ENCODE measurements around the genes PLA2G2D and UBXN10.

- PRO-cap: no peak
- RAMPAGE, long total RNA: no peak
Observed at GRCh38 chr1:19180689-19181123, 29.4 kb downstream of the UBR4 start.

DNA sequence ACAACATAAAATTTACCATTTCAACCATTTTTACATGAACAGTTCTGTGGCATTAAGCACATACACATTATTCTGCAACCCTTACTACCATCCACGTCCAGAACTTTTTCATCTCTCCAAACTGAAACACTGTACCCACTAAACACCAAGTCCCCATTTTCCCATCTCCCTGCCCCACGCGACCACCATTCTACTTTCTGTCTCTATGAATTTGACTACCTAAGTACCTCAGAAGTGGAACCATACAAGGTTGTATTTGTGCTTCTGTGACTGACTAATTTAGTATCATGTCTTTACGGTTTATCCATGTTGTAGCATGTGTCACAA lies 28.3 kb downstream of the UBR4 start:
- PRO-cap: no peak
- RAMPAGE, long total RNA: no peak

DNA sequence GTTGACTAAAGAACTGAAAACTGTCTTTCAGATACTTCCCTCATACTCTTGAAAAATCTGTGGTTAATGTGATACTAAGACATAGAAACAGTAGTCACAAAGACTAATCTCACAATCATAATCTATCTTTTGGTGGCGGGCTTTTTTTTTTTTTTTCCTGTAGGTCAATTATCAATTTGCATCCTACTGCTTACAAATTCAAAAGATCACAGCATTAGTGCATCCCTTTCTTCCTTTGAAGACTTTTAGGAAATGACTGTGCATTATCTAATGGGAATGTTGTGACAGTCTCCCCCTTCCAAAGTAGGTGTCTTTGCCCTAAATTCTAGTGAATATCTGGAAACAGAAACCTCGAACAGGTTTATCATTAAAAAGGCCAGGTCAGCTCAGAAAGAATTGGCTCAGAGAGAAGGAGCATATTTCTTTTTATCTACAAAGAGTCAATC lies 4.5 kb downstream of the UBR4 start:
- PRO-cap: no peak
- RAMPAGE, long total RNA: no peak

- PRO-cap: no peak
- RAMPAGE, long total RNA: no peak
Observed at GRCh38 chr1:19240327-19240711, 11.0 kb downstream of the EMC1 start.

- PRO-cap: no peak
- RAMPAGE, long total RNA: no peak
Observed at GRCh38 chr1:19310934-19311543, 905 bp downstream of the AKR7A2 start.

GRCh38 chr1:19385312-19385631 lies 73.1 kb downstream of the SLC66A1 start:
- PRO-cap: no peak
- RAMPAGE, long total RNA: no peak

DNA sequence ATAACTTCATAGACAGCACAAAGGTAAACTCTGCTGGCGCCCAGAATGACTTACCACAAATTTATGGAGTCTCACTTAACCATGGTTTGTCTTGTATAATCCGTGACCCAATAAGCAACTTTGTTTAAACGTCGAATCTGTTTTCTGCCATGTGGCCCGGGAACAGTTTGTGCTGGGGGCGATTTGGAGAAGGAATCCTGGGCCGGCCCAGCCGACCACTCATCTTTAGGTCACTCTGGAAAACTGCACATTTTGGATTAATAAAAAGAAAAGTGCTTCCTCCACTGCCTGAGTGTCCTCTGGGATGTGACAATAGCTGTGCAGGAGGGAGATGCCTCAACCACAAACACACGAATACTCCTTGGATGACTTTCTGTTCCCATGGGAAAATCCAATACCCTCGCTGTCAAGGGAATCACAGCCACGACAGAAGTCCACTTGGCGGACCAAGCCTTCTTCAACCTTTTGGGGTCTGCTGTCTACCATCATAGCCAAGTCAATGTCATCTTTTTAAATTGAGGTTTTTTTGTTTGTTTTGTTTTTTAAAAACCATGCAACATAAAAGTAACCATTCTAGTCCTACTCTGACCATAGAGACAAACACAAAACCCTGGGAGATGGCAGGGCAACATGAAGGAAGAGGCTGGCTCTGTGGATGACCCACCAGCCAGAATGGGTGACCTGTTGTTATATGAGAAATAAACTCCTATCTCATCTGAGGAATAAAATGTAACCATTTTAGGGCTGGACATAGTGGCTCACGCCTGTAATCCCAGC lies 57.8 kb downstream of the CAPZB start:
- PRO-cap: no peak
- RAMPAGE, long total RNA: no peak

DNA sequence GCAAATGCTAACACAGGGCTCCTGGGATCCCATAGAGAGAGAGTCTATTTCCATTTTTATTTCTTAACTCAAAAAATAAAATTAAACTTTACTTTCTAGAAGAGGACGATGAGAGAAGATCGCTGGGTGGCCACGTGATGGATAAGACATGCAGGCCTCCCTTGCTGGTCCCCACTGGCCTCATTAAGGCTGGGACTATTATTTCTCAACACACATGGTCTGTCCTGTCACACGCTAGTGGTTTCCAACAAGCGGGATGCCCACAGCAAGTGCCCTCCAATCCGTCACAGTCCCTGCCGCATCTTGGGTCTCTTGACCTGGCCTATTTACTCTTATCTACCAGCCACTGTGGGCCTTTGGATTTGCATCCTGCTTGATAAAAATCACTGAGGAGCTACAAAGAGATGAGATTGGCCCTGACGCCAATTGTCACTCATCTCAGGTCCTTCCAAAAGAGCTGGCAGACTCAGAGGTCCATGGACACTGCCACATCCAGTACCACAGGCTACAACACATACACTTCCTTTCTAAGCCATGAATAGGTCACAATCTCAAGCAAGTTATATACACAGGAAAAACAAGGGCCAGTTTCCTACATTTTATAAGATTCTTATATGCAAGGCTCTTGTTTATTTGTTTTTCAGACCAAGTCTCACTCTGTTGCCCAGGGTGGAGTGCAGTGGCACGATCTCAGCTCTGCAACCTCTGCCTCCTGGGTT lies 29.9 kb downstream of the CAPZB start:
- PRO-cap: no peak
- RAMPAGE, long total RNA: no peak

DNA sequence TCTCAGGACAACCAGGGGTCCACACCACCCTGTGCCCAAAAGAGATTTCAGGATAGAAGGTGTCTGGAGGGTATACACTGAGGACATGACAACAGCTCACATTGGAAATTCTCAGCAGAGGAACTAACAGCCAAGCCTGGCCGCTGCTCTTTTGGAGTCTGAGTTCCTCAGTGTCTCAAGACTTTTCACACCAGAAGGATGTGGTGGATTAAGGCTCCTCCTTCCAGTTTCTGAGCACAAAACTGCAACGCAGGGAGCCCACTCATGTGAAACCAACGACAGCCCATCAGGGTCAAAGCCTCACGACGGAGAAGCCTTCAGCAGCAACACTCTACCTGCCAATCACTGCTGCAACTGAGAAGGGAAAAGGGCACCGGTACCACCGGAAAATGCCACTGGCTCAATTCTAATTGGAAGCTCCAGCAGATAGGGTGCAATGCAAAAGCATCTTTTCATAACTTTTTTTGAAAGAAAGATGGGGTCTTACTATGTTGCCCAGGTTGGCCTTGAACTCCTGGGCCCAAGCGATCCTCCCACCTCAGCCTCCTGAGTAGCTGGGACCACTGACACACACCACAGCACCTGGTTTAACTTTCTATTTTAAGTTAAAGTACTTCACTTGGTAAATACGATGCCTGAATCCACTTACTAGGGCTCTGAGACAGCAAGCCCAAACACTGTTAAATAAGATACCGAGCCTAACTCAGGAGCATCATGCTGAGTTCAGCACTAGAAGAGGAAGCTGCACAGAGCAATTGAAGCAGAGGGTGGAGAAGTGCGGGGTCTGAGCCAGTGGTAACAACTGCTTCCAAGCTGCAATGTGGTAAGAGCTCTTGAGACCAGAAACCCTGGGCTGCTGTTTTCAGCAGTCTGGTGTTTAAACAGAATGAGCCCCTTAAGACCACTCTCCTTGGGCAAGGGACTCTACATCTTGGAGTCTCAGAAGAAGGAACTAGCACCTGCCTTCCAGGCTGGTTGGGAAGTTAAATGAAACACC lies 7.7 kb downstream of the CAPZB start:
- PRO-cap: no peak
- RAMPAGE, long total RNA: no peak

DNA sequence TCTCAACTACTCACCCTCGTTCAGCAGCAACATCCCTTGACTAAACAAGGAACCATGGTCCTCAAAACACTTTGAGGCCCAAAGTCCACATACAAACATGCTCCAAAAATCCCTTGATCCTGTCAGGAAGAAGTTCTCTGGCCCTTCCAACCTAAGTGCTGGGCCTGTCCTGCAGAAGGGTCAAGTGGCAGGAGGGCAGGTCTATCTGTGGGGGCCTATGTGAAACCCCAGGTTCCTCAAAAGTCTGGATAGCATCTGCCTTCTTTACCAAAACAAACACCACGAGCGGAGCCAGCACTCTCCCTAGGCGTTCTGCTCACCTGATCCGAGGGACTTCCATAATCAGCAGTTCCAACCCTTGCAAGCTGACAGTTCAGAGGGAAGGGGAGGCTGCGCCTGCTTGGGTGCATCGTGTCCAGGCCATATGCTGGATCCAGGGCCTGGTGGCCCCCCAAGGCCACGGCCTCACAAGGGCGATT lies 1.4 kb downstream of the CAPZB start:
- PRO-cap: no peak
- RAMPAGE, long total RNA: no peak

DNA sequence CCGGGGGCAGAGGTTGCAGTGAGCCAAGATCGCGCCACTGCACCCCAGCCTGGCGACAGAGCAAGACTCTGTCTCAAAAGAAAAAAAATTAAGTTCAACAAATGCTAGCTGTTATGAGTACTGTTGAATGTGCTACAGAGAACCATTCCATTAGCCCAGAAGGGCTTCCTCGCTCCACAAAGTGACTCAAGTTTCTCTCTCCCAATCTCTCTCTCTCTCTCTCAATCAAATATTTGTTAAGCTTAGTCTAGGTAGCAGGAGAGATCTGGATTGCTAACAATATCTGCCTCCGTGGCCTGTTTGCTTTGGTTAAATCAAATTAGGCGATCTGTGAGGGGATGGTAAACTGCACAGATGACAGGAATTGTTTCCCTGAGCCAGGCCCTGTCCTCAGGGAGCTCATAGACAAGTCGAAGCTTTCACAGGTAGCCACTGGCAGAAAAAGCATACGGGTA lies 1.2 kb upstream of the CAPZB start:
- PRO-cap: no peak
- RAMPAGE, long total RNA: no peak

- PRO-cap: no peak
- RAMPAGE, long total RNA: no peak
Observed at GRCh38 chr1:19764894-19765135, 34.9 kb downstream of the TMCO4 start.

- PRO-cap: no peak
- RAMPAGE, long total RNA: no peak
Observed at GRCh38 chr1:19908183-19909119, 15.0 kb downstream of the PLA2G2E start.

- PRO-cap: no peak
- RAMPAGE, long total RNA: no peak
Observed at GRCh38 chr1:20119349-20119615, at the start of gene PLA2G2D. Gene PLA2G2D, minus strand, starts transcription at chr1:20119536.

DNA sequence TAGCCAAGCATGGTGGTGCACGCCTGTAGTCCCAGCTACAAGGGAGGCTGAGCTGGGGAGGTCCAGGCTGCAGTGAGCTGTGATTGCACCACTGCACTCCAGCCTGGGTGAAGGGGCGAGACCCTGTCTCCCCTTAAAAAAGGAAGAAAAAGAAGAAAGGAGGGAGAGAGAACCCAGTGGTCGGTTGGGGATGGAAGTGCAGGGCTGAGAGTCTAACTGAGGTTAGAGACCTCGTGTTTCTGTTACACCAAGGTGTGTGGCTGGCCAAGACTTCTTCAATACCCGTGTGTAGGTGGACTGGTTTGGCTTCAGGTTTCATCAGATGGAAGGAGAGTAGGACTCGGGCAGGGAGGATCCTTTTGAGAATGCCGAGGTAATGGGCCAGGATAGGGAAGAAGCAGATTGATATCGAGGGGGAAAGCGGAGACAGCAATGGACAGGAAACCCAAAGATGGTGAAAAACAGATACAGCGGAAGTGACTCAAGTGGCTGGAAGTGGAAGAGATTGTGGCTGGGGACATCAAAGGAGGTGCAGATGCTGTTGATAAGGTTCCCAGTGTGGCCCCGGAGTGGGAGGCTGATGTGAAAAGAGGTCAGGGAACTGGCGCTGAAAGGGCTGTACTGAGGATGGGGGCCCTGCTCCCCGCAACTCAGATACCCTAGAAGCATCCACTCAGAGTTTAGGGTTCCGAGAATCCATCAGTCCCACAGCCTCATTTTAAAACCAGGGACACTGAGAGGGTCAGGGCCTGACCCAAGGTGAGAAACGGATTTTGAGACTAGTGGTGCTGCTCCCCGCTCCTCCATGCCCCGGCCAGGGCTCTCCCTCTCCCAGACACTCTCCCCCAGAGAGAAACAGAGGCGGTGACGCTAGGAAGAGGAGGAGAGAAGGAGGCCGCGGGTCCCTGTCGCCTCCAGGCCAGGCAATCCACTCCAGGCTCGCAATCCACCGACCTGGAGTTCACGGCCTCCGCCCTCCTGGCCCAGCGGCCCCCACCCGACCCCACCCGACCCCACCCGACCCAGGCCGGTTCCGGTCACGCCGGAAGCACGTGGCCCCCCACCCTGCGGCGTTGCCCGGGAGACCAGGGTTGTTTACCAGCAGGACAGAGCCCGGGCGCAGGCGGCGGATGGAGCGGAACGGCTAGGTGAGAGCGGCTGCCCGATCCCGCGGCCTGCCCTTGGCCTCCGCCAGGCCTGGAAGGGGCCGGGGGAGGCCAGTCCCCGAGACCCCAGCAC lies at the start of gene UBXN10:
Gene UBXN10 (plus strand): TSS at position 1,091 of the 1,239 bp plus-strand sequence.
- PRO-cap: no peak
- RAMPAGE, long total RNA: no peak

DNA sequence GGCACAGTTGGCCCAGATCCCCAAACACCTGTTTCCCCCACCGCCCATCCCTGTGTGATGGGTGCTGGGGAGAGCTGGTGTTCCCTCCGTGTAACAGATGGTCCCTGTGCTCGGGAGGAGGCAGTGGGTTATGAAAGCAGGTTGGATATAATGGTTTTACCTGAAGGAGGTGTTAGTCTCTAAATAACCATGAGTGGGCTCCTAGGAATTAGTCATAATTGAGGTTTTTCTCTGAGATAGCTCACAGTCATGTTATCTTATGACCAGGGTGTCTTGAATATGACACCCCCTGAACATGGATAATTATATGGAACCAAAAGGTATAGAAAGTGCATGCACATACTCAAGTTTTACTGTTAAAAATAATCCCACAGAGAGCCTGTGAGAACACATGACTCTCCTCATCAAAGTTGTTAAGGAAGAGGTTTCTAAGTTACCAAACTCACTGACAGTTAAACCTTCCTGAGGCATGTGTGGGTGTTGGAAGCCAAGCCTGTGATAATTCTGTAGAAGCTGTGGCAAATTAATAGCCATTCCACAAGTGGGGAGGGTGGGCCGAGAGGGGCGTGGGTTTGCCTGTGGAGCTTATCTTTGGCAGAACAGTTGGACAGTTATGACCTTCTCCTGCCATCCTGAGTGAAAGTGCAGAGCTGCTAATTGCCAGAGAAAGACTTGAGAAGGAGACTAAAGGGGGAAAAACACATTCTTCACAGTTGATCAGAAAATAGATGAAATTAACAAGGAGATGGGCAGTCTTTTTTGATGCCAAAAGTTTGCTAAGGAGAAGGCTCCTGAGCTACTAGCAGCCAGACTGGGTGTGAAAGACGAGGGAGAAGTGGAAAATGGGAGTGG lies 1.4 kb upstream of the PLA2G2C start:
- PRO-cap: no peak
- RAMPAGE, long total RNA: no peak

DNA sequence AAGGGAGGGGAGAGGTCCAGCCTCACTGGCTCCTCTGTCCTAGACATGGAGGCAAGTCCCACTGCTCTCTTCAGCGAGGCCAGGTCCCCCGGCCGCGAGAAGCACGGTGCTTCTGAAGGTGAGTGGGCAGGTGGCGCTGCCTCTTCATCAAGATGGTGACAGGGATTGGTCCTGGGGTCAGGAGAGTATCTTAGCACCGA lies 59.3 kb downstream of the VWA5B1 start:
- PRO-cap: no peak
- RAMPAGE, long total RNA: no peak

- PRO-cap: no peak
- RAMPAGE, long total RNA: no peak
Observed at GRCh38 chr1:20404119-20404980, 81.7 kb downstream of the CAMK2N1 start.

DNA sequence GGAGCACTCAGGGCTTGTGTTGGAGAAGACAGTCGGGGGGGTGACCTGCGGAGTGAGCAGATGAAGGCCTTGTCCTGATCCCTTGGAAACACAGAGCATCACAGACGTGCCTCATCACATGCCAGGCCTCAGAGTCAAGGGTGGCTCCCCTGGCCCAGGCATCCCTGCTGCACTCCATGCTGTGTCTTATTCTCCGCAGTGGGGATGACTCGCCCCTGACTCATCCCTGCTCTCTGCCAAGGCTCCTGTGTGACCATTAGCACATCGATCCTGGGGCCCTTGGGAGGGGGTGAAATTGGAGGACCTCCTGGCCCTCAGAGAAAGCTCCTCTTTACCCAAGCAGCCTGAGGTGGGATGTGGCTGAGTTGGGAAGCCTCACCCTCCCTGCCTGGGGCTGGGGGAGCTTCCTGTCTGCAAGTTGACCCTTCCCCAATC lies 74.8 kb downstream of the CAMK2N1 start:
- PRO-cap: no peak
- RAMPAGE, long total RNA: no peak

DNA sequence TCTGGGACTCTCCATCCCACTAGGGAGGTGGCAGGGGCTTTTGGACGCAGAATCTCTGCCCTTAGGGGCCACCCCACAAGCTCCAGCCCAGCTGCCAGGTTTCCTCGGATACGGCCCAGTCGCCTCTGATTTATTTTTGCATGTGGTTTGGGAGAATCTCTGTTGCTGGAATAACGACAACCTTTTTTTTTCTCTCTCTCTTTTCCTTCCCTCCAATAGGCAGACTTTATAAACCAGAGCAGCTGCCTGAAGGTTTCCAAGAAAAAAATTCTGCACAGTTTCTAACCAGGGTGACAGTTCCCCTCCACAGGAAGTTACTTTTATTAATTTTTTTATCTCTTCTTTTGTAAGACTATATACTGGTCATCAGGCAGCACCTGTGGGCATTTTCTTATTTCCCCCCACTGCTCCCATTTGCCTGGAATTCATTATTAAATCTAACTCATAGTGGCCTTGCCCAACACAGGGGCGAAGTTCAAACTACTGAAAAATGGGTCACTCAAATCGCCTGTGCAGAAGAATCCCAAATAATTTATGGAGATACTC lies 8.2 kb downstream of the CAMK2N1 start:
- PRO-cap: no peak
- RAMPAGE, long total RNA: no peak

Measured in Karpas-422 (cell line).